ENCODE data around the genes GARIN4, RPS6KC1 and PROX1.

DNA sequence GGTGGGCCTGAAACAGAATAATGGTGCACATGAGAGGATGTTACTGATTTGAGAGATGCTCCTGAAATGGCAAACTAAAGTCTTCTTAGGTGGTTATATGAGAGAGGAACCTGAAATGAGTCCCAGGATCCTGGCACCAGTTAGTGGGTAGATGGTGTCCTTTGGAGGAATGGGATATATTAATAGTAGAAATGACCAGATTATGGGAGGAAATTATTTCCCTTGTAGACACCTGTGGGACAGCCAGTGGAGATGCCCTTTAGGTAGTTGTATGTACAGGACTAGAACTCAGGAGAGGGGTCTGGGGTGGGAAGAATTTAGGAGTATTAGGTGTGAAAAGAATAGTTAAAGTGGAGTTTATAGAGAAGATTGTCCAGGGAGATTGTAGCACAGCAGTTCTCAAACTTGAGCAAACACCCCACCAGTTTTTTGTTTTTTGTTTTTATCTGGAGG lies 77.5 kb downstream of the DTL start:
- PRO-cap: no peak

DNA sequence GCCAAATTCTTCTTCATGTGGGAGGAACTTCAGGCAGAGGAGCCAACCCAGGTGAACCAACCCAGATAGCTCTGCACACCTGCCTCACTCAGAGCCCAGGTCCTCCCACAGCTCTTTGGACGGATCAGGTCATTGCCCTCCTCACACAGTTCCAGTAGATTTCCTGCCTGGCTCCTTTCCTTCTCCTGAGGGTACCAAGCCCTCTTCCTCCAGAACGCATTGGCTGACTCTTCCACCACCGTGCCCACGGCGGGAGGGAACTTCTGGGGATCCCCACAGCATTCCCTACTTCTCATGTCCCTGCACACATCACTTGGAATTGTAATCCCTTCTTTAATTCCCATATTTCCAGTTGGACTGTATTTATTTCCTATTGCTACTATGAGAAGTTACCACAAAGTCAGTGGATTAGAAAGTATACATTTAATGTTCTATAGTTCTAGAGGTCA lies 121.9 kb downstream of the DTL start:
- PRO-cap: no peak
- RRBS, 2 experiments: no CpG with 5 or more reads among the region's 5 CpGs

DNA sequence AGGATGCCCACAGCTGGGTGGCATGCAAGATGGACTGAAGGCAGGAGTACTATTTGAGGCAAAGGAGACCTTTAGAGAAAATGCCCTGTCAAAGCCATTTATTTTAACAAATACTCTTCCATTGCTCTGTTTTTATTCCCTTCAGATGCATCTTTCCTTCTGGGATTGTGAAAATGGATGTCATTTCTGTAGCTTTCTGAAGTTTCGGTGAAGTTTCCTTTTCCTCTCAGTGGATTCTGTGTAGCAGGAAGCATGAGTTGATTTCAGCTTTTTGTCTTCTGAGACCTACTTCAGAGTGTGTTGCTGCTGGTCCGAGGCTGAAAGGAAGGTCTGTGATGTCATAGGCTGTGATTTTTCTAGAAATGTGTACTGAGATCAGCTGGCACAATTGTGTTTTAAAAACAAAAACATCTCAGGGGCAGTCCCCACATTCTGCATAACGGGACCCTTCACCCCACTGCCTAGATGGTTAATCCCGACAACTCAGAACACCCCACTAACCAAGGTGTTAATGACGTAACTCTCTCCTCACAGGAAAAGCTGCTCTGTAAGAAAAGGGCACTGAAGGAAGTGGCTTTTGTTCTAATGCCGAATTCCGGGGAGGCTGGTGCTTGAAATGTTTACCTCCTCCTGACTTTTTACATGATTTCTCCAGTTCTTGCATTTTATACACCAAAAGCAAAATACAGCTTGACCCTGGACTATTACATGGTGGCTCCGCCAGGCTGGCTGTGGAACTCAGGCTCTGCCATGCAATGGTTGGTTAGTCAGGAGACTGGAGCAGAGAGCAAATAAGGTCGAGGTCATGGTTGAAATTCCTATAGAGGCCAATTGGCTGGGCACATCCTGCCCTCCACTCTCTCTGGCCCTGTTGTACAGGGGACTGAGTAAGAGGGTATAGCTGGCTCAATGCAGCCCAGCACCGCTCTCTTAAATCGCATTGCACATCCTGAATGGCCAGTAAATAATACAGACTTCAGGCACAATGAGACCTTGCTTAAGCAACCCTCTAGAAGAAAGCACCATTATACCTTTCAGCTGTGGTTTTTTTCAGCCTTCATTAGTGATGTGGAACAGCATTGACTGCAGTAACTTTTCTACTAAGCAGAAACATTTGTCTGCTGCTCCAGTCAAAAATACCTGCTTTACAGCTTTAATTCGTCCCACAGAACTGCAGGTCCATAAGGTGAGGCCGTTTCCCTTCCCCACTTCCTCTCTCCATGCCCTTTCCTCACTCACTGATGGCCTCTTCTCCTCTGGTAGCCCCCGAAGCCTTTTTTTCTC lies 59.6 kb upstream of the PPP2R5A start:
- PRO-cap: no peak
- RRBS, 2 experiments: no CpG with 5 or more reads among the region's 14 CpGs

GRCh38 chr1:212328214-212328725 lies 43.1 kb downstream of the PPP2R5A start:
- PRO-cap: no peak
- RRBS, 2 experiments: no CpG with 5 or more reads among the region's 4 CpGs

- PRO-cap: bidirectional peak, plus-strand start at chr1:212596543, minus-strand start at chr1:212596283
- RRBS, 2 experiments: no CpG with 5 or more reads among the region's 7 CpGs
Observed at GRCh38 chr1:212595884-212596688, 12.5 kb upstream of the ATF3 start.

DNA sequence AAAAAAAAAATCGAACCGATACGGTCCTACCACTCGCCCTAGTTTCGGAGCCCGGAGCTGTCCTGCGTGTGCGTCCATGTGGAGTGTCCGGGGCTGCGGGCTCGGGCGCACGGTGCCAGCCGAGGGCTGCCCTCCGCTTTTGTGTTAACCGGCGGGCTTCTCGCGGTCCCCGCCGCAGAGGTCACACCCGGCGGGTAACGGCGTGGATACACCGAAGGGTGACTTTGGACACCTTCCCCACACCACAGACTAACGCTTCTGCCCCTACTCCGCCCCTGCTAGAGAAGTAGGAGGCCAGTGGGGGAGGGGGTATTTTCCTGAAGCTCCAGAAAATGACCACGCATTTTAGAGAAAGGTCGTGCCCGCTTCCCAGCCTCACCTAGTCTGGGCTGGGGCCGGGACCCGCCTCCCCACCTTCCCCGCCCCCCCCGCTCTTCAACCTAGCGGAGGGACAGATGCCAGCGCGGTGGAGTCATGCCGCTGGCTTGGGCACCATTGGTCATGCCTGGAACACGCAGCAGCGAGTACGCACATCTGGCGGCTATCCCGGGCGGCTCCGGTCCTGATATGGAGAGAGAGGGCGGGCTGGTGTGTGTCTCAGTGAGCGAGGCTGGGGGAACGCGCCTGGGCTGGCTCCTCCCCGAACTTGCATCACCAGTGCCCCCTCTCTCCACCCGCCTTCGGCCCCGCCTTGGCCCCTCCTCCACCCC lies 494 bp upstream of the ATF3 start:
- PRO-cap: bidirectional peak, plus-strand start outside the sequence, minus-strand start at position 260 of the sequence
- RRBS, 2 experiments: 2% methylated on average over 14 of the region's 54 CpGs

GRCh38 chr1:212616926-212617398 lies 7.3 kb upstream of the GARIN4 start:
- PRO-cap: no peak
- RRBS, 2 experiments: no CpG with 5 or more reads among the region's 4 CpGs

GRCh38 chr1:212624329-212624905 lies at the start of gene GARIN4:
GARIN4 (plus strand) TSS chr1:212624474.
- PRO-cap: no peak
- RRBS, 2 experiments: no CpG with 5 or more reads among the region's 7 CpGs

GRCh38 chr1:212700604-212700820 lies 872 bp upstream of the BATF3 start:
- PRO-cap: no peak
- RRBS, 2 experiments: 0% methylated on average over 1 of the region's 12 CpGs; no CpG with 5 or more reads in 1 of the 2 experiments

DNA sequence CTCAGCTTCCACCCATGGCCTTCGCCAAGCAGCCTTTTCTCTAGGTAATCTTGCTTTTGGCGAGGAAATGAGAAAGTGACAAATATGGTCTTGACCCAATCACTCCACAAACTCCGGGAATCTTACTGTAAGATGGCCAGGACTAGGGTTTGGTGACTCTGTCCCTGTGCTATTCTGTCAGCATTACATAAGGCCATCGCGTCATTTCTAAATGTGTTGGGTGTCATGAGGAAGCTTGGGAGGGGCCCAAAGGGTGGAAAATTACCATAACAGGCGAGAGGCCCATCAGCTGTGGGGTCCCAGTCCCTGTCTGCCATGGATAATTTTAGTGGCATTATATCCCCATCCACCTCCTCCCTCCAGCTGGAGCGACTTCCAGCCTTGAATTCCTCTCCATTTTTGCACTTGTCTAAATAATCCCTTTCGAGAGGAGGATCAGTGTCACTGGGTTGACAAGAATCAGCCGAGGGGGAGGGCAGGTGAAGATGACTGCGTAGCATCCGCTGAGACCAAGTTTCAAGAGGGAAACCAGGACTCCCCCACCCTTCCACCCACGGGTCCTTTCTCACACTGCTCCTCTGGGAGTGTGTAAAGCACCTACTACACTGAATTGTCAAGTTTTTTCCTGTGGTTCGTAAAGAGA lies 29.0 kb downstream of the VASH2 start:
- PRO-cap: no peak
- RRBS, 2 experiments: no CpG with 5 or more reads among the region's 13 CpGs

- PRO-cap: bidirectional peak, plus-strand start at chr1:213051390, minus-strand start at chr1:213051174
- RRBS, 2 experiments: under 1 to 2% methylated on average over 14 to 25 of the region's 57 CpGs
Observed at GRCh38 chr1:213050861-213052167, at the start of gene RPS6KC1. RPS6KC1 (plus strand) TSS chr1:213051241.

GRCh38 chr1:213759813-213760204 lies 228.0 kb upstream of the PROX1 start:
- PRO-cap: no peak
- RRBS, 2 experiments: no CpG with 5 or more reads among the region's 4 CpGs

DNA sequence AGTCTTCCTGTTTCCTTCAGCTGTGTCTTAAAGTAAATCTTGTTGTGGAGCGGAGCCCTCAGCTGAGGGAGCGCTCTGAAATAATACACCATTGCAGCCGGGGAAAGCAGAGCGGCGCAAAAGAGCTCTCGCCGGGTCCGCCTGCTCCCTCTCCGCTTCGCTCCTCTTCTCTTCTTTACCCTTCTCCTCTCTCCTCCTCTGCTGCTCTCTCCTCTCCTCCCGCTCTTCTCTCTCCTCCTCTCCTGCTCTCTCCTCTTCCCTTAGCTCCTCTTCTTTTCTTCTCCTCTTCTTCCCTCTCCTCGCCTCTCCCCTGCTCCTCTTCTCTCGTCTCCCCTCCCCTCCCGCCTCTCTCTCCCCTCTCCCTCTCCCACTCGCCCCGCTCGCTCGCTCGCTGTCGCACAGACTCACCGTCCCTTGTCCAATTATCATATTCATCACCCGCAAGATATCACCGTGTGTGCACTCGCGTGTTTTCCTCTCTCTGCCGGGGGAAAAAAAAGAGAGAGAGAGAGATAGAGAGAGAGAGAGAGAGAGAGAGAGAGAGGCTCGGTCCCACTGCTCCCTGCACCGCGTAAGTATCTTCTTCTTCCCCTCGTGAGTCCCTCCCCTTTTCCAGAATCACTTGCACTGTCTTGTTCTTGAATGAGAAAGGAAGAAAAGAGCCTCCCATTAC lies at the start of gene PROX1:
Gene PROX1, plus strand, starts transcription at position 61 of the 673 bp plus-strand sequence.
- PRO-cap: unidirectional peak, plus-strand start at position 45 of the sequence
- RRBS, 2 experiments: 6 to 10% methylated on average over 4 to 6 of the region's 30 CpGs

GRCh38 chr1:214014718-214015203 lies 27.0 kb downstream of the PROX1 start:
- PRO-cap: no peak
- RRBS, 2 experiments: no CpG with 5 or more reads among the region's 6 CpGs

DNA sequence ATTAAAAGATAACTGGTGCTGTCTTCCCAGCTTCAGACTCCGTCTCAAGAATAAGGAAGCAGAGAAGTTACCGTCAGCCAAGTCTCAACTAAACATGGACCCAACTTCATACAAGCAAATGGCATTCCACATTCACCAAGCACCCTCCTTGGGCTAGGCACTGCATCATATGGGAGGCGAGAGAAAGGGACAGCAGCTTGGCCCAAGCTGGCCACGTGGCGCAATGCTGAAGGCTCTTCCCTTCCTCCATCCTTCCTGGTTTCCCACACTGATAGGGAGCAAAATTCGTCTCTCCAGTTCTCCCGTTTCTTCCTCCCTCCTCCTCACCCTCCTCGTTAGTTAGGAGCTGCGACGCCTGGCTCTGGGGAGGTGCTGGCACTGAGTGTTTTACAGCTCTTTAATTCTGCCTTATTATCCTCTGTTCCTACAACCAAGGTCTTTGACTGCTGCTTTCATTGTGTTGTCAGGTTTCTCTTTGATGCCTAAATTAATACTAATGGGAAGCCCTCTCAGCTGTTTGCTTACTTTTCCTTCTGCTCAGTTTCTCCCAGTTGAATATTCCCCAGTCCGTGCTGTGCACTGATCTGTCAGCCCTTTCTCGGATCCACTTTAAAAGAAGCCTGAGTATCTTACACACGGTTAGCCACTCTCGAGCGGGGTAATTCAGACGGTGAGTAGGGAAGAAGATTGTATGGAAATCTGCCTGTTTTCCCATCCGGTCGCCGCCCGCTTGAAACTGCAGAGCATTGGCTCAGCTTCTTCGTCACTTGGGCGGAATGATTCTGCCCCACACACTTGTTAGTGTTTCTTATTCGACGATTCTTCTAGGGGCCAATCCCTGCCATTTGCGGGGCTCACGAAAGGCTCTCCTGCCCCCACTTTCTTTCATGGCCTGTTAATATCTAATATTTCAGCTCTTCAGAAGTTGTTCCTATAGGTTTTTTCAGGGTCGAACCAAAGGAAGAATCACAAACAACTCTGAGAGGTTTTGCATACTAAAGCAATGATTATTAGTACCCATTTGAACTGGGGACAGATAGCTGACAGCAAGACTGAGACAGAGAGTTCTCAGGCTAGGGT lies 56.1 kb upstream of the SMYD2 start:
- PRO-cap: no peak
- RRBS, 2 experiments: no CpG with 5 or more reads among the region's 27 CpGs

- PRO-cap: no peak
- RRBS, 2 experiments: 1 to 2% methylated on average over 23 to 41 of the region's 59 CpGs
Observed at GRCh38 chr1:214281319-214282251, 626 bp downstream of the SMYD2 start.

GRCh38 chr1:214351657-214352313 lies 70.8 kb downstream of the SMYD2 start:
- PRO-cap: no peak
- RRBS, 2 experiments: no CpG with 5 or more reads among the region's 1 CpG

GRCh38 chr1:214377779-214378305 lies 96.9 kb downstream of the SMYD2 start:
- PRO-cap: no peak
- RRBS, 2 experiments: no CpG with 5 or more reads among the region's 9 CpGs

- PRO-cap: no peak
- RRBS, 2 experiments: no CpG with 5 or more reads among the region's 6 CpGs
Observed at GRCh38 chr1:214546904-214547512, 4.4 kb downstream of the PTPN14 start.

DNA sequence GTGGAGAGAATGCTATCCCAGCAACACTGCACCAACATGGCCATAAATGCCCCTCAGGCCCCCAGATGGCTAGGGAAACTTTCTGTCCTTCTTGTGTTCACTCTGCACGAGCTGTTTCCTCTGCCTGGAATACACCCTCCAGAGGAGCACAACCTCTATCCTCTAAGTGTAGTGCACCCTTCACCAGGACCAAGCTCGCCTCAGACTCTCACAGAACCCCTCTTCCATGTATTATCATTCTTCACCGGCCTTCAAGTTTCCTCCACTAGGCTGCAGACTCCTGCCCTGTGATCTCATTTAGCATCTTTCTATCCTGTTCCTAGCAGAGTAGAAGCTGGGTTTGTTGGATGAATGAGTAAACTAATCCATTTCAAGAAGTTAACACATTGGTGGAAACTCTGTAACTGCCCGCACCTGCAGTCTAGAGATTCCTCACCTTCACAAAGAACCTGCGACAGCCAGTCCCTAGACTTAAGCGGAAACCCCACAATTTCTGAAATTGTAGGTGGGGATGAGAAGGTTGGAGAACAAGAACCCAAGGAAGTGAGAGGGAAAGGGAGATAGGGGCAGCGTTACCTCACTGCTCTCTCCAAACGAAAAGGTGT lies 1.4 kb downstream of the PTPN14 start:
- PRO-cap: unidirectional peak, plus-strand start at position 325 of the sequence
- RRBS, 2 experiments: no CpG with 5 or more reads among the region's 8 CpGs